Brain (tissue), 1 donor: ENCODE measurements around the gene EDIL3.

DNA sequence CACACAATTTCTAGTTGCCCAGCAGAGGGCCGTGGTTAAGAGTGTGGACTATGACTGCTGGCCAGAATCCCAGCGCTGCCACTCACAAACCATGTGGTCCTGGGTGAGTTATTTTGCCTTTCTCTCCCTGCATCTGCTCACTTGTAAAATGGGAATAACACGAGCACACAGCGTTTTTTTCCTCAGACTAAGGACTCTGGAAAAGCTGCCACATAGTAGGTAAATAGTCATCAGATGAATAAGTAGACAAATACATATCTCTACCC lies 6.6 kb downstream of the CKMT2 start:
- RRBS: no CpG with 5 or more reads among the region's 4 CpGs

DNA sequence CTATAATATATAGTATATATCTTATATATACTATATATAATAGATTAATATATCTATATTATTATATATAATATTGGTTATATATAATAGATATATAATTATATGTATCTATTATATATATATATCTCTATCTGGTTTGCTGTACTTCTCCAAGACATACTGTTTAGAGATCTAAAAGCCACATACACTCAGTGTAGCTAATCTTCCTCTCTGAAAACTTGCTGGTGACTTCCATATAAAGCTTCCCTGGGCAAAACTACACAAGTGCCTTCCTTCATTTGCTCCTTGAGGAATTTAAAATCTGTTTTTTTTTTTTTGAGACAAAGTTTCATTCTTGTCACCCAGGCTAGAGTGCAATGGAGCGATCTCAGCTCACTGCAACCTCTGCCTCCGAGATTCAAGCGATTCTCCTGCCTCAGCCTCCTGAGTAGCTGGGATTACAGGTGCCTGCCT lies 5.2 kb upstream of the ZCCHC9 start:
- RRBS: no CpG with 5 or more reads among the region's 3 CpGs

DNA sequence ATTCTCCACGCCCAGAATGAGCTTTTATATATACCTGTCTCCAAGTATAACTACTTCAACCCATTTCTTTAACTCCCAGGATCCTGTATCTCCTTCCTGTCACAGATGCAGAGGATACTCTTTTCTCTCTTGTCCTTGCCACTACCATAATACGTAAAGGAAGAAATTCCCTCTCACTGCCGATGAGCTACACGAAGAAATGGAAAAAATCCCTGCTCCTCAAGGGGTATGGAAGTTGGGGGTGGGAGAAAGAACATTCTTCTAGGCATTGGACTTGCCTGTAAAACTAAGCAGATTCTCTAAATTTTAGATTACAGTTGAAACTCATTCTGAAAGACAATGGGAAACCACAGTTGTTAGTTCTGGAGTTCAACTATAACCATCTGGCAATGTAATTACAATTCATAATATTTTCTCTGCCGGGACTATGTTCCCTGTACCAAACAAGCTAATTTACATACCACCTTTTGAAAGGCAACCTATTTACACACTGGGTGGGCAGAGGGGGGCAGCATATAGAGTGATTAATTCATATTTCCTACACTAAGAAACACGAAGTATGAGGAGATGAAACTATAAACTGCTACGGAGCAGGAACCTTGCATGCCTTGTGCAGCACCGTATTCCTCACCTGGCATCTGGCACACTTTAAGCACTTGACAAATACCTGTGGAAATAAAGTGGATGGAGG lies 54.5 kb downstream of the SSBP2 start:
- RRBS: no CpG with 5 or more reads among the region's 8 CpGs

DNA sequence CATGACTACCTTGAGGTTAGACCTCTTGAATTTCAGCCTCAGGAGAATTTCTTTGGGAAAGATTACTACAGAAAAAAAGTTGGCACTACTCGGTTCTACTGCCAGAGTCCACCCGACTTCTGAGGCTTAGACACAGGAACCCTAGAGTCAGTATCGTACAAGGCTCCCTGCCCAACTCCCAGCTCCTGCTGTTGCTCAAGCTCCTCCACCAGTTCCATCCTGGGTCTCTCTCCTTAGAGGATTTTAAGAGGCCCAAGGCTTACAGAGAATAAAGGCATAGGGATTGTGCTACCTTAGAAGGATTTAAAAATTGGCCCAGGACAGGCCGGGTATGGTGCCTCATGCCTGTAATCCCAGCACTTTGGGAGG lies 29.0 kb upstream of the SSBP2 start:
- RRBS: no CpG with 5 or more reads among the region's 4 CpGs

- RRBS: under 1% methylated on average over 6 of the region's 34 CpGs
Observed at GRCh38 chr5:81851285-81852281, 100.7 kb upstream of the SSBP2 start.

GRCh38 chr5:82334791-82335263 lies 56.7 kb upstream of the RPS23 start:
- RRBS: no CpG with 5 or more reads among the region's 4 CpGs

- RRBS: no CpG with 5 or more reads among the region's 9 CpGs
Observed at GRCh38 chr5:82396663-82397311, 118.6 kb upstream of the RPS23 start.

- RRBS: no CpG with 5 or more reads among the region's 3 CpGs
Observed at GRCh38 chr5:82470648-82471117, 192.5 kb upstream of the RPS23 start.

GRCh38 chr5:83472375-83473370 lies 1.1 kb downstream of the VCAN start:
- RRBS: 3% methylated on average over 20 of the region's 59 CpGs

- RRBS: 3% methylated on average over 10 of the region's 42 CpGs
Observed at GRCh38 chr5:83474269-83474835, 2.8 kb downstream of the VCAN start.

DNA sequence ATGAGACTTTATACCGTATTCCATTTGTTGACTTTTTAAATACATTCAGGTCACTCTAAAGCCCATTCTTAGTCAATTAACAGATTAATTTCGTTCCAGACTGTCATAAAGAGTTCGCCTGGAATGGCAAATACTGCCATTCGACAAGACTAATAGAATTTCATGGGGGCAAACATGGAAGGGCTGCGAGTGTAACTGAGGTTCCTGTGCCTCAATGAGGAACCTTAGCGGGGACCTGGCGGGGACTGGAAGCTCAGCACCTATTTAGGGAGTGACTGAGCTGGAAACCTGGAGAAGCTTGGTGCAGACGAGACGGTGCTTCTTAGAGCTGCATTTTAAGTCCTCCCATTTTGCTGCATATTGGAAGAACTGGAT lies 3.4 kb downstream of the VCAN start:
- RRBS: no CpG with 5 or more reads among the region's 9 CpGs

GRCh38 chr5:83538275-83539590 lies 67.2 kb downstream of the VCAN start:
- RRBS: no CpG with 5 or more reads among the region's 10 CpGs

DNA sequence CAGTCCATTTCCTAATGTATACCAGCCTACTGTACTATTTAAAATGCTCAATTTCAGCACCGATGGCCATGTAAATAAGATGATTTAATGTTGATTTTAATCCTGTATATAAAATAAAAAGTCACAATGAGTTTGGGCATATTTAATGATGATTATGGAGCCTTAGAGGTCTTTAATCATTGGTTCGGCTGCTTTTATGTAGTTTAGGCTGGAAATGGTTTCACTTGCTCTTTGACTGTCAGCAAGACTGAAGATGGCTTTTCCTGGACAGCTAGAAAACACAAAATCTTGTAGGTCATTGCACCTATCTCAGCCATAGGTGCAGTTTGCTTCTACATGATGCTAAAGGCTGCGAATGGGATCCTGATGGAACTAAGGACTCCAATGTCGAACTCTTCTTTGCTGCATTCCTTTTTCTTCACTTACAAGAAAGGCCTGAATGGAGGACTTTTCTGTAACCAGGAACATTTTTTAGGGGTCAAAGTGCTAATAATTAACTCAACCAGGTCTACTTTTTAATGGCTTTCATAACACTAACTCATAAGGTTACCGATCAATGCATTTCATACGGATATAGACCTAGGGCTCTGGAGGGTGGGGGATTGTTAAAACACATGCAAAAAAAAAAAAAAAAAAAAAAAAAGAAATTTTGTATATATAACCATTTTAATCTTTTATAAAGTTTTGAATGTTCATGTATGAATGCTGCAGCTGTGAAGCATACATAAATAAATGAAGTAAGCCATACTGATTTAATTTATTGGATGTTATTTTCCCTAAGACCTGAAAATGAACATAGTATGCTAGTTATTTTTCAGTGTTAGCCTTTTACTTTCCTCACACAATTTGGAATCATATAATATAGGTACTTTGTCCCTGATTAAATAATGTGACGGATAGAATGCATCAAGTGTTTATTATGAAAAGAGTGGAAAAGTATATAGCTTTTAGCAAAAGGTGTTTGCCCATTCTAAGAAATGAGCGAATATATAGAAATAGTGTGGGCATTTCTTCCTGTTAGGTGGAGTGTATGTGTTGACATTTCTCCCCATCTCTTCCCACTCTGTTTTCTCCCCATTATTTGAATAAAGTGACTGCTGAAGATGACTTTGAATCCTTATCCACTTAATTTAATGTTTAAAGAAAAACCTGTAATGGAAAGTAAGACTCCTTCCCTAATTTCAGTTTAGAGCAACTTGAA lies 109.6 kb downstream of the VCAN start:
- RRBS: no CpG with 5 or more reads among the region's 8 CpGs

DNA sequence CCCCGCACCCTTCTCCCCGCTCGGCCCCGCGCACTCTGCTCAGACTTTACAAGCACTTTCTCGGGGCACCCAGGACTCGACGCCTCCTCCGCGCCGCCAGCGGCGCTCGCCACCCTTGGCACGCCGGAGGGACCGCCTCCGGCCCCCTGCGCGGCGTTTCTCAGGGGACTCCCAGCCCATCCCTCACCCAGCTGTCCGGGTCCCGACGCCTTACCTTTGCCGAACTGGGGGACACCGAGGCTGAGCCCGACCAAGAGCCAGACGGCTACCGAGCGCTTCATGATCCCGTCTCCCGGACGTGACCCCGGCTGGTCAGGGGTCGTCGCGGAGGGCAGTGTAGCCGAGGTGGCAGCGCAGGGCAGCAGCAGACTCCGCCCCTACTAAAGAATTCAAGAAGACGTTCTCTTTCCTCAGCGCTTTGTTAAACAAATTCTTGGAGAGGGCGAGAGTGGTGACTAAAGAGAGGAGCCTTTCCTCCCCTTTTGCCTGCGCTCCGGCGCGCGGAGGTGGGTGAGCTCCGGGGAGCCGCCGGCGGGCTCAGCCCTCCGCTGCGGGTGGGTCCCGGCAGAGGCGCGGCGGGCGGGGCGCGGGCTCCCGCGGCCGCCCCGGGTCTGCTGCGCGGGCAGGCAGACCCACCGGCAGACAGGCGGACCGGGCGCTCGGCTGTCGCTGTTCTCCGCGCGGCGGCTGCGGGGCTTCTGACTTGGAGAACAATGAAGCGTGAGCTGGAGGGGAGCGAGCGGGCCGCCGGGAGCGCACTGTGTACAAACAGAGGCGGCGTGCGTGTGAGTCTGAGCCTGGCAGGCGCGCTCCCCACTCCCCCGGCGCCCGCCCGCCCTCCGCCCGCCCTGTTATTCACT lies at the start of gene EDIL3:
Gene EDIL3 (minus strand): TSS at position 787 of the 860 bp plus-strand sequence.
- RRBS: 1% methylated on average over 49 of the region's 95 CpGs

GRCh38 chr5:84384954-84385260 lies 227 bp upstream of the EDIL3 start:
- RRBS: 9% methylated on average over 1 of the region's 3 CpGs

DNA sequence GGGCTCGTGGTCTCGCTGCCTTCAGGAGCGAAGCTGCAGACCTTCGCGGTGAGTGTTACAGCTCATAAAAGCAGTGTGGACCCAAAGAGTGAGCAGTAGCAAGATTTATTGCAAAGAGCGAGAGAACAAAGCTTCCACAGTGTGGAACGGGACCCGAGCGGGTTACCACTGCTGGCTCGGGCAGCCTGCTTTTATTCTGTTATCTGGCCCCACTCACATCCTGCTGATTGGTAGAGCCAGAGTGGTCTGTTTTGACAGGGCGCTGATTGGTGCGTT lies 49.0 kb upstream of the COX7C start:
- RRBS: no CpG with 5 or more reads among the region's 12 CpGs

DNA sequence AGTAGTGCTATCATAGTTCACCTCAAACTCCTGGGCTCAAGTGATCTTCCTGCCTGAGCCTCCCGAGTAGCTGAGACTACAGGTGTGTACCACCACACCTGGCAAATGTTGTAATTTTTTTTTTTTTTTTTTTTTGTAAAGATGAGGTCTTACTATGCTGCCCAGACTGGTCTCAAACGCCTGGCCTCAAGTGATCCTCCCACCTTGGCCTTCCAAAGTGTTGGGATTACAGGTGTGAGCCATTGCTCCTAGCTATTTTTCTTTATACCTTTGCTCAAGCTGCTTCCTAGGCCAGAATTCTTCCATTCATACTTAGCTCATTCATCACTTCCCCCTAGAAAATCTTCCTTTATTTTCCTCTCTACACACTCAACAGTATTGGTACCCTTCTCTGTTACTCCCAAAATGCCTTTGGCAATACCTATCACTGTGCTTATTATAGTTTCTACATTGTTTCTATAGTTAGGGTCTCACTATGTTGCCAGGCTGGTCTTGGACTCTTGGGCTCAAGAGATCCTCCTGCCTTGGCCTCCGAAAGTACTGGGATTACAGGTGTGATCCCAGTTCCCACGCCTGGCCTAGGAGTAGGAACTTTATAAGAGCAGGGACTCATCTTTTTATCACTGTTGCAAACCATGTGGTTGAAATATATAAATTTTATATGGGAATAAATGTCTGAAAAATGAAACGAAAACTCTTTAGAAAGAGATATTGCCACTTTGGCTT lies 68.0 kb downstream of the CCNH start:
- RRBS: no CpG with 5 or more reads among the region's 5 CpGs

GRCh38 chr5:87352566-87353363 lies 60.0 kb downstream of the CCNH start:
- RRBS: no CpG with 5 or more reads among the region's 1 CpG

DNA sequence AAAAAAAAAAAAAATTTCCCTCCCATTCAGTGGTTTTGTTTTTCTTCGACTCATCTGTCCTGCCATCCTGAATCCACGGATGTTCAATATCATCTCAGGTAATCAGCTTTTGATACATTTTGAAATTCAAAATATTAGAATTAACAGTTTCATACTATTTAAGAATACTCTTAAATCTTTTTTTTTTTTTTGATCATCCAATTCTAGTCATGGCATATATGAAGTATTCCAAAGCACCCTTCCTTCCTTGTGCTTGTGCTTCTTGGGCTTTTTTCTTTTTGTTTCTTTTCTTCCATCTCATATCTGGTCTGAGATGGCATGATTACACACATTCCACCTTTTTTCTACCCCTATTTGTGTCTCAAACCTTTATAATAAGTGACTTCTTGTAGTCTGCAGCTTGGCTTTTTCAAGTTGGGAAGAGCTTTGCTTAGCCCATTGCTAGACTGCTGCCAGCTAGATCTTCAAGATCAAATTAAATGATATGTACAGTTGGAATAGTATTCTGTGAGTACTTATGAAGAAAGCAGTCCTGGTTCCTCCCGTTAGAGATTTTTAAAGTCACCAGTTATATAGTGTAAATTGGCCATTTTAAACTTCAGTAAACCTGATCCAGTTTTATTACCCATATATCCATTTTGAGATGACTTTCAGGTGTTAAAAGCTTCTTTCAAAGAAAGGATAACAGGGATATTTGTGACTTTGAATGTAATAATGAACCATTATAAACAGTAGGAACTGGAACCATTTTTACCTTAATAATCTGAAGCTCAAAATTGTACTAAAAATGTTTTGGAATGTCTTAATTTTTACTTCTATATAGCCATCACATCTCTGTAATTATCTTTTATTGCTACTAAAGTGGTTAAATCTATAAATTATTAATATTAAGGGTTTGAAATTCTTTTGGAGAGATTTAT lies 28.8 kb downstream of the CCNH start:
- RRBS: no CpG with 5 or more reads among the region's 3 CpGs

- RRBS: no CpG with 5 or more reads among the region's 2 CpGs
Observed at GRCh38 chr5:87404571-87405013, 8.1 kb downstream of the CCNH start.